Diencephalon (tissue), 2 donors: ENCODE measurements around the genes UTS2, PARK7 and RERE.

- RAMPAGE, long total RNA = no peak
These were observed at the start of gene UTS2 for GRCh38 chr1:7852753-7853258. Gene UTS2 (minus strand): TSS chr1:7853065.

- RAMPAGE, long total RNA = start-site peak on the plus strand at chr1:7961660-7961752, 8,690 and 7,850 reads in 2 replicates
These were observed at the start of gene PARK7 for GRCh38 chr1:7961383-7962395. Gene PARK7 (plus strand): TSS chr1:7961711.

DNA sequence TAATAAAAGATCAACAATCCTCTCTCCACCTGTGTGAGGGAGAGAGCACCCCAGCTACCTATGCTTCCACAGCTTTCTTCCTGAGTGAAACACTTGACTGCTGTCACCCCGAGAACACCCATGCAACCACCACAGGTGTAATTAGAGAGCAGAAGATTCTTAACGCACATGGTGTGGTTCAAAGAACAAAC lies 11.8 kb downstream of the ERRFI1 start:
- RAMPAGE, long total RNA = no peak

GRCh38 chr1:8022399-8023090 lies 3.6 kb downstream of the ERRFI1 start:
- RAMPAGE, long total RNA = no peak

DNA sequence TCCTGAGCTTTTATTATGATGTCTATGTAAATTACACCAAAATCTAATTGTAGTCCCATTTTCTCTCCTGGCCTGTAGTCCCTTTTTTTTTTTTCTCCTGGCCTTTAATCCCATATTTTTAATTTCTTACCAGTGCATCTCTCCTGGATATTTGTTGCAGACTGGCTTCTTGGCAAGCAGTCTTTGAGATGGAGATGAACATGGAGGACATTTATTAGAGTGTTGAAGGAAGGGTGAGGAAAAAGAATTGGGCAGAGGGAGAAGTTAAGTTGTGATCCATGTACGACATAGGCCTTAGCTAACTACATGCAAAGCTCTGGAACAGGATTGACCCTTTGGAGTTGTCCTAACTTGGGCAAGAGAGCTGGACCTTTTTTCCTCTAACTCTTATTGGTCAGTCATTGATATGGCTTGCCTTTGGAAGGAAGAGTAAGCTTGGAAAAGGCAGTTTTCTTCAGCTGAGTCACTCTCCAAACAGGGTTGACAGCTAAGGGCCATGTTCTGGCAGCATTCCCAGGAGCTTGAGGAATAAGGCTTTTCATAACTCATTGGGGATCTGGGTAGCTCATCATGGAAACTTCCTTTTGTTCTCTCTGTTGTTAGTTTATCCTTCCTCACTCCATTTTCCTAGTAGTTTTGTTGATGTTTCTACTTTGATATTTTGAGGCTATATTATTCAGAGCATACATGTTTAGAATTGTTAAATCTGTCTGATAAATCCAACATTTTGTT lies 14.4 kb upstream of the ERRFI1 start:
- RAMPAGE, long total RNA = no peak

DNA sequence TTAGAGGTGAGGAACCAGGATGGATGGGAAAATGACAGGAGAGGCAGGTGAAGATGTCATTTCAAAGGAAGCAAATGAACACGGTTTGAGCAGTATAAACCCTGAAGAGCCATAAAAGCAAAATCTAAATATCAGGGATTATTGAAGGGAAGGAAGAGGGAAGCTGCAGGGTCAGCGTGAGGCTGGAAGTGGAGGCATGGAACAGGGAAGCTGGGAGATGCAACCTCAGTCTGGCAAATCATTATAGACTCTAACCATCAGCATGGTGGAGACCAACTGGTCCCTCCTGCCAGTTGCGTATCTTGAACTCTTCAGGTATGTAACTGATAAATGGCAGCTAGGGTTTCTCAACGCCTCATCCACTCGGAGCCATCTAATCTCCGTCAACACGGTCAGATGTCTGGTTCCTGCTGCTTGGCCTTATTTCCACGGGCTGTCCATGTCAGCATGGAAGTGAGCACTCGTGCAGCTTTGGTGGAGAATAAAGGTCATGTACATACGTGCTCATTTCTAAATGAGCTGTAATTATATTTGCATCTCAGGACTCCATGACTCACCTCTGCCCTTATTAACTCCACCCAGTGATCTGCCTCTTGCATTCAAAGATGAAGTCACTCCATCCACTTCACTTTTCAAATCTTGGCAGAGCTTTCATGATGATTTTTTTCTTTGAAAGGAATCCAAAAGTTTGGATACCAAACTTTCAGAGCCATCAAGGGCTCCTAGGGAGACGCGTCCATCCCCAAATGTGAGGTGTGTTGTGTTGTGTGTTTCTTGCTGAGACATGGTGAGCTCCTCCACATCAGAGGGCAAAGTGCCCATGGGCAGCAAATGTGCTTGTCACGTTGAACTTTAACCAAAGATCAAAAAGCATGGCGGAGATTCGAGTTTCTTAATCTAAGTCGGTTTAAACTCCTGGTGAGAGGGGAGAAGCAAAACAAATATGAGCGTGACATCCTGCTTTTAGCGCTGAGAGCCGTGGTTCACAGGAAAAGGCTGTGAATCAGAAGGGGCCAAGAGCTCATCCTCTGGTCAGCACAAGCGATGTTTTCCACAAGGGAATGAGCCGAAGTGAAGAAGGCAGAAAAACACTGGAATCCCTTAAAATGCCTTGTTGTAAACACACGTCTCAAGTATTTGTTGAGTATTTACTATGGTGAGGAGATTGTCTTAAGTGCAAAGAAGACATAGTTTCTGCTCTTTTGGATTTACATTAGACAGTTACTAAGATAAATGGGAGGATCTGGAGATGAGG lies 68.5 kb upstream of the ERRFI1 start:
- RAMPAGE, long total RNA = no peak

GRCh38 chr1:8283032-8283591 lies 34.8 kb upstream of the SLC45A1 start:
- RAMPAGE, long total RNA = no peak

GRCh38 chr1:8294361-8294688 lies 23.6 kb upstream of the SLC45A1 start:
- RAMPAGE, long total RNA = no peak

DNA sequence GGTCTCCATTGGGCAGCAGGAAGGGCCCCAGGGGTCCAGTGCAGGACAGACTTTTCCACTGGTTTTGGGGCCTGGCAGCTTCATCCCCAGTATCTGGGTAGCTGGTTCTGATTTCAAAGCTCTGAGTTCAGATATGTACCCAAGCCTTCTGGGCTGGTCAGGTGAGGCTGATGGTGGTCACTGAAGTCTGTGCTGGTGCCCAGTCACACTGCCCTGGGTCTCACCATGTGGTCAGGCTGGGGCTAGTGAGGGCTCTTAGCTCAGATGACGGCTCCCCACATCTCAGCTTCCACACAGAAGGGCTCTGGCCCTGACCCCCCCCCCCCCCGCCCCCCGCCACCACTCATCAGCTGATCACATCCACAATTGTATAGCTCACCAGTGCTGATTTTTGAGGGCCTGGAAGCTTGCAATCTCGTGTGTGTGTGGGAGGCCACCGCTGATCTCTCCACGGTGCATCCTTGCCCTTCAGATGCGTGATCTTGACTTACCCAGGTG lies 32.5 kb downstream of the SLC45A1 start:
- RAMPAGE, long total RNA = no peak

GRCh38 chr1:8373548-8374822 lies 56.1 kb downstream of the SLC45A1 start:
- RAMPAGE, long total RNA = no peak

DNA sequence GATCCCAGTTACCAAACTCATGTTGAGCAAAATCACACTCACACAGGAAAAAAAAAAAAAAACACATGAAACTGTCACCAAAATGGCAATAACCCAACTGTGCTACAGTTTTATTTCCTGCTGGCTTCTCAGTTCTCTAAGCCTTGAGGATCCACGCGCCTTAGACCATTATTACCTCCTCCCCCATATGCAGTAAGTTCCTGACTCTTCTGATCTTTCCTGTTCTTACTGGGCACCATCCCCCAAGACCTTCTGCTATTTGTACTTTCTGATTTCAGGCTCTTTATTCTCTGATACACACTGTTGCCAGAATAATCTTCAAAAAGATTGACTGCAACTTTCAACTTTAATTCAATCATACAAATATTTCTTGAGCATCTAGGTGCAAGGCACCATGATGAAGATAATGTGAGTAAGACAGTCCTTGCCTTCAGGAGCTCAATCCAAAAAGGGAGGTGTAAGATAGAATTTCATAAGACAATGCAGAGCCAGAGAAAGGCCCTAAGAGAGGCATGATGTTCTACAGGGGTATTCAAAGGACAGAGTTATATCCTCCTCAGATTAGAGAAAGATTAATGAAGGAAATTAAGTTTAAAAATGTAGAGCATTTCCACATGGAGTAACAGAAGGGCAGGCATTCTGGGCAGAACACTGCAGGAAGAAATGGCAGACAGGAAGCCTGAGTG lies 79.8 kb downstream of the SLC45A1 start:
- RAMPAGE, long total RNA = no peak

GRCh38 chr1:8427328-8428148 lies 109.6 kb downstream of the SLC45A1 start:
- RAMPAGE, long total RNA = no peak

DNA sequence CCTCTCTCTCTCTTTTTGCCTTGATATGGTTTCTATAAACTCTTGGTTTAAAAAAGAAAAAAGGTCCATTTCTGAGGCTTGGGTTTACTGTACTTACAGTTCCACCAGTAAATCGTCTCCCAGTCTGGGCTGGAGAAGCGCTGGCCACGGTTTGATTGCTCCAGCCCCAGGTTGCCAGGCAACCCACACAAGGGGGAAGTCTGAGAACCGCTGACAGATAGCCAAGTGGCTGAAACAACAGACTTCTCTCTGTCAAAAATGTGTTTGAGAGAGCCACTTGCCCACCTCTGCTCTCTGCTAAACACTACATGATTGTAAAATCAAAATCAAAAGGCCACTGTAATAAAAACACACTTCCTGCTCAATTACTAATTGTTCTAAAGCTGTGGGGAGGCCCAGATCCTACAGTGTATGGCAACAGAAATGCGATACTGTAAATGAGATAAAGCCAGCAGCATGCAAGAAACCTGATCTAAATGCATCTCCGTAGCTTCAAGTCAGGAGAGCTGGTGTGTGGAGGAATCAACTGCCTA lies 121.1 kb downstream of the SLC45A1 start:
- RAMPAGE, long total RNA = no peak

- RAMPAGE, long total RNA = no peak
These were observed 188.1 kb downstream of the RERE start for GRCh38 chr1:8629025-8630082.

- RAMPAGE, long total RNA = no peak
These were observed 154.2 kb downstream of the RERE start for GRCh38 chr1:8663032-8663799.

- RAMPAGE, long total RNA = no peak
These were observed 561 bp downstream of the RERE start for GRCh38 chr1:8816599-8817559.

- RAMPAGE, long total RNA = no peak
These were observed at the start of gene RERE for GRCh38 chr1:8817560-8817824. Gene RERE (minus strand): TSS chr1:8817640.

- RAMPAGE, long total RNA = no peak
These were observed 21.4 kb downstream of the ENO1 start for GRCh38 chr1:8856744-8857781.

DNA sequence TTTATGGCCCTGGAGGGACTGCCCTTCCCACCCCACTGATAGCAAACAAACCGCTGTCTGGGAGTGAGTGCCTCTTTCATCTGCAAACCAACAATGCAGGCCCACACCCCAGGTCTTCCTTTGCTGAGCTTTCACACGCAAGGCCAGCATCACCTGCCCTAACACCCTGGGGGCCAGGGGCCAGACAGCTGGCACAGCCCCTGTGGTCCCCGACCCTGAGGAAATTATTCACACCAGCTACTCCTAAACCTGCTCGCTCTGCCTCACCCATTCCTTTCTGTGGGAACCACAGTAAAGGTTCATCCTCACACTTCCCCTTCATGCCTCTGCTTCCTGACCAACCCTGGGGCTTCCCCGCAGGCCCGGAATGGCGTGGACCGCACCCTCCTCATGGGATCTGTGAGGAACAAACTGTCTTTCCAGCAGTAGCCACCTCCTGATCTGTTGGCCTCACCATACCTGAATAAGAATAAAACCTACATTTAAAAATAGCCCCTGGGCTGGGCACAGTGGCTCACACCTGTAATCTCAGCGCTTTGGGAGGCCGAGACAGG lies 15.3 kb downstream of the SLC2A7 start:
- RAMPAGE, long total RNA = no peak

- RAMPAGE, long total RNA = no peak
These were observed 454 bp upstream of the GPR157 start for GRCh38 chr1:9129362-9129750.